Measurements from ENCODE around the gene ULK2.

DNA sequence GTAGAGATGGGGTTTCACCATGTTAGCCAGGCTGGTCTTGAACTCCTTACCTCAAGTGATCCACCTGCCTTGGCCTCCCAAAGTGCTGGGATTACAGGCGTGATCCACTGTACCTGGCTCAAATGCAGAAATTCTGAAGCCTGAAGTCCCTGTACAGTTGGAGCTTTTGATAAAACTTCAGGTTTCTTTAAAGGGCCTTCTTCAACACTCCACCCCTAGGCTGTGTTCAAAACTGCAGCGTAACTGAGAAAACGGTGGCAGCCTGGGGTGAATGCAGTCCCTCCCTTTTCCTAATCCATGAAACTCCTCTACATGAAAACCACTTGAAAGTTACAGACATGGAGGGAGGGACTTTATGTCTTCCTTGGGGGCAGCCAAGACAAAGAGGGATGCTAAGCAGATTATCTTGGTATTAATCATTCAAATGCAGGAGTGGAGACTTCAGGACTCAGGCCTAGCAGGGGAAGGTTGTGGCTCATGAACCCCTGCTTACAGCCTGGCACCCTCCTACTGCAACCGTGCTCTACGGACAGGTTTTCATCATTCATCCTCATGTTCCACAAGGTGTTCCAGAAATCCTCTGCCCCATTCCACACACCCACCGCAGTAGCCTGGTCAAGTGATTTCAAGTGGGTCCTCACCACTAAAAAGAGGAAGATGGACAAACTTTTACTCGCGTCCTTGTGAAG, 46.8 kb downstream of the RNF112 start:
- PRO-cap: no peak

DNA sequence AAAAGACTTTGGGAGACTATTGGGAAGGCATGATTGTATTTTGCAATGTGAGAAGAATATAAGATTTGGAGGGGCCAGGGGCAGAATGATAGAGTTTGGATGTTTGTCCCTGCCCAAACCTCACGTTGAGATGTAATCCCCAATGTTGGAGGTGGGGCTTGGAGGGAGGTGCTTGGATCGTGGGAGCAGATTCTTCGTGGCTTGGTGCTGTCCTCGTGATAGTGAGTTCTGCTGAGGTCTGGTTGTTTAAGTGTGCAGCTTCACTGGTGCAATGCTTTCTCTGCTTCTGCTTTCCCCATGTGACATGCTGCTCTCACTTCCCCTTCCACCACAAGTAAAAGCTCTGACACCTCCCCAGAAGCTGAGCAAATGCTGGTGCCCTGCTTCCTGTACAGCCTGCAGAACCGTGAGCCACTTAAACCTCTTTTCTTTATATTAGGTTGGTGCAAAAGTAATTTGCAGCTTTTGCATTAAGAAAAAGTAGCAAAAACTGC, 52.1 kb downstream of the RNF112 start:
- PRO-cap: bidirectional peak, plus-strand start at position 364 of the sequence, minus-strand start at position 243 of the sequence

DNA sequence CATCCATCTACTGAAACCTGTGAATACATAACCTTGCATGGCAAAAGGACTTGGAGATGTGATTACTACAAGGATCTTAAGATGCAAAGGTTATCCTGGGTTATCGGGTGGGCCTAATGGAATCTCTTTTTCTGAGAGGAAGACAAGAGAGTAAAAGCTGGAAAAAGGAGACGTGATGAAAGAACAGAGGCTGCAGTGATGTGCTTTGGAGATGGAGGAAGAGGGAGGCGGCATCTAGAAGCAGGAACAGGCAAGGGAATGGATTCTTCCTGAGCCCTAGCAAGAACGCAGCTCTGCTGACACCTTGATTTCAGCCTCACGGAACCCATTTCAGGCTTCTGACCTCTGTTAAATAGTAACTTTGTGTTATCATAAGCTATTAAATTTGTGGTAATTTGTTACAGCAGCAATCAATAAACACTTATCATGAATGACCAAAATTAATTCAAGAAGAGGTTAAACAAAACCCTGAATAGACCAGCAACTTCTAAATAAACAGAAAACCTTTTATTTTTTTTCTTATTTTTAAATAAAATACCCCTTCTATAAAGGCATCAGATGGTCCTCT, 4.2 kb upstream of the SLC47A1 start:
- PRO-cap: no peak

- PRO-cap: no peak
Measured at GRCh38 chr17:19534040-19534794, 563 bp downstream of the SLC47A1 start.

- PRO-cap: no peak
Measured at GRCh38 chr17:19551137-19552162, 17.8 kb downstream of the SLC47A1 start.

DNA sequence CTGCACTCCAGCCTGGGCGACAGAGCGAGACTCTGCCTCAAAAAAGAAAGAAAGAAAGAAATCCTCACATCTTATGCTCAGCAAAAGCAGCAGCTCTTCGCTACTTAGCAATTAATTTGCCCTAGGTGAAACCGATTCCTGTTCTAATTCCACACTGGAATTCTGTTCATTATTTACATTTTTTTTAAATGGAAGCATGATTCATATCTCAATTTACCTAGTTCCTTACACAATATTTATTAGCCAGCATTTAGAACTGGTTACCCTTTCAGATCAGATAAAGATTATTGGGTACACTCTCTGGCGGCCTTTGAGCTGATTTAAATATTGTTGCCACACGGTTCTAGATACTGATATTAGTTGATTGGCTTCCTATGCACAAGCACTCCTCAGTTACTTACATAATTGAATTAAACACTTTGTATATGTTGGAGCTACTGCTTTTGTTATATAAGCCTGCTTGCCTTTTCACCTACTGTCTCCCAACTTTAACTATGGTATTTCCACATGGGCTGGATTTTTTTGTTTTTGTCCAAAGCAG, 4.1 kb upstream of the ALDH3A2 start:
- PRO-cap: no peak

GRCh38 chr17:19647260-19647851, 1.2 kb upstream of the ALDH3A2 start:
- PRO-cap: no peak

DNA sequence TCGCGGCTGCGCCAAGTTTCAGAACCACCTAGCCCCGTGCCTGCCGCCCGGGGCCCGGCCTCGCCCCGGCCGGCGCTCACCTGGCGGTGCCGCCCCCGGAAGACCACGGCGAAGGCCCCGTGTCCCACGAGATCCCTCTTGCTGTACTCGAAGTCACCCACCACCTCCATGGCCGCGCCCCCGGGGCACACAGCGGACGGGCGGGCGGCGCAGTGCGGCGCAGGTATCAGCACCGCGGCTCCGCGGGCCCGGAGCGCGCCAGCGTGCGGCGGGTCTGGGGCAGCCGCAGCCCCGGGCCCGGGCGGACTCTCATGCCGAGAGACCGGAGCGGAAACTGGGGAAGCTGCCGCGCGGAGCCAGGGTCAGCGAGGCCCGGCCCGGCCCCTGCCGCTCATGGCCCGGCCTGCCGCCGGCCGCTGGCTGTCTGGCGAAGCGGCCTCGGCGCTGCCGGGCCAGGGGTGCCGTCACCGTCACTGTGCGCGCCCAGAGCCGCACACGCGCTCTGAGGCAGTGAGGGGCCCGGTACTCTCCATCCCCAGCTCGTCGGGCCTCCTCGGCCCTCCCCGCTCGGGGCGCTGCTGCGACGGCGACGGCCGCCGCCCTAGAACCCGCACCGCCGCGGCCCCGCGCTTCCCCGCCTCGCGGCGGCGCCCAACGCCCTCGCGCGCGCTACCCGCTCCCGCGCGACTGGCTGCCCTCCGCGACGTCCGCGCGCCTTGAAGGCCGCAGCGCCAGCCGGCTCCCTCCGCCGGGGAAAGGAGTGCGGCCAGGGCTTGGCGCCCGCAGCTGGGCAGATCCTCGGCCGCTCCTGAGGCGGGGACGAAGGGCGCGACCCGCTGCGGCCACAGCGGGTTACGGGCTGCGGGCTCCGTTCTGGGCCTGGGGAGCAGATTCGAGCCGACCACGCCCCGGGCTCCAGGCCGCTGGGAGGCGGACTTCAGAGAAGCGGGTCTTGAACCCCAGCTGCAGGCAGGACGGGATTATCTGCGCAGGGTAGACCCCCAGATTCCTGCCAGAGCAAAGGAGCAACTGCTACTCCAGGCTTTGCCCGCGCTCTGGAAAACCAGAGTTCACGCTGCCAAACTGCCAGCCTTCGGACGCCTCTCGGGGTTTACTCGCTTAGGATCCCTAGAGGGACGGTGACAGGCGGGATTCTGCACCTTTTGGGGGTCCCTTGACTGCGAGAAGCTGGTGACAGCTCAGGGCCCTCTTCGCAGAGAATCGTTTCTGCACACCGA, at the start of gene ULK2:
Gene ULK2 (minus strand): TSS at position 689 of the 1,238 bp plus-strand sequence.
- PRO-cap: bidirectional peak, plus-strand start at position 192 of the sequence, minus-strand start at position 67 of the sequence; bidirectional peak, plus-strand start at position 769 of the sequence, minus-strand start at position 689 of the sequence

DNA sequence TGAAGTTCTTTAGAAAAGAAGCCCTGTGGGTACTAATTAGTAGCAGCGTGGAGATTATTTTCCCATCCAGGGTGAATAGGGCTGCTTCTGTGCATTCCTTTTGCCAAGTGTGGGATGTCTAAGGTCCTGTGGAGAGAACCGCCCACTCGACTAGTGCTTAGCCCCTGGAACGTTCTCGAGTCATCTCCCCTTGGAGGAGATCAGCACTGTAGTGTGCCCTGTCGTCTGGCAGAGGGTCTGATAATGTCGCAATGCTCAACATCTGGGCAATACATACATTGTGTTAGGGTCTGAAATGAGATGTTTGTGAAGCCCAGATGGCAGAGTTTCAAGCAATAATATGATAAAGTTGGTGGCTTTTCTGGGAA, 64.8 kb downstream of the SPECC1 start:
- PRO-cap: no peak

DNA sequence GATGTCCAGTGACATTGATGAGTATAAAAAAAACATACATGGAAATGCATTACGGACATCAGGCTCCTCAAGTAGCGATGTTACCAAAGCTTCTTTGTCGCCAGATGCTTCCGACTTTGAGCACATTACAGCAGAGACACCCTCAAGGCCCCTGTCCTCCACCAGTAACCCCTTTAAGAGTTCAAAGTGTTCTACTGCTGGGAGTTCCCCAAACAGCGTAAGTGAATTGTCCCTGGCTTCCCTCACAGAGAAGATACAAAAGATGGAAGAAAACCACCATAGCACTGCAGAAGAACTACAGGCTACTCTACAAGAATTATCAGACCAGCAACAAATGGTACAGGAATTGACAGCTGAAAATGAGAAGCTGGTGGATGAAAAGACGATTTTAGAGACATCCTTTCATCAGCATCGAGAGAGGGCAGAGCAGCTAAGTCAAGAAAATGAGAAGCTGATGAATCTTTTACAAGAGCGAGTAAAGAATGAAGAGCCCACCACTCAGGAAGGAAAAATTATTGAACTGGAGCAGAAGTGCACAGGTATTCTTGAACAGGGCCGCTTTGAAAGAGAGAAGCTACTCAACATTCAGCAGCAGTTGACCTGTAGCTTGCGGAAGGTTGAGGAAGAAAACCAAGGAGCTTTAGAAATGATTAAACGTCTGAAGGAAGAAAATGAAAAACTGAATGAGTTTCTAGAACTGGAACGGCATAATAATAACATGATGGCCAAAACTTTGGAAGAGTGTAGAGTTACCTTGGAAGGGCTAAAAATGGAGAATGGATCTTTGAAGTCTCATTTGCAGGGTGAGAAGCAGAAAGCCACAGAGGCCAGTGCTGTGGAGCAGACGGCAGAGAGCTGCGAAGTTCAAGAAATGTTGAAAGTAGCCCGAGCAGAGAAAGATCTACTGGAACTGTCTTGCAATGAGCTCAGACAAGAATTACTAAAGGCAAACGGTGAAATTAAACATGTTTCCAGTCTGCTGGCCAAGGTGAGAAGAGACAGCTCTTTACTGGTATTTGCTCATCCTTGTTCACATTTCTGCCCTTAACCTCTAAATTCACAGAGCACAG, 196.1 kb downstream of the SPECC1 start:
- PRO-cap: no peak

DNA sequence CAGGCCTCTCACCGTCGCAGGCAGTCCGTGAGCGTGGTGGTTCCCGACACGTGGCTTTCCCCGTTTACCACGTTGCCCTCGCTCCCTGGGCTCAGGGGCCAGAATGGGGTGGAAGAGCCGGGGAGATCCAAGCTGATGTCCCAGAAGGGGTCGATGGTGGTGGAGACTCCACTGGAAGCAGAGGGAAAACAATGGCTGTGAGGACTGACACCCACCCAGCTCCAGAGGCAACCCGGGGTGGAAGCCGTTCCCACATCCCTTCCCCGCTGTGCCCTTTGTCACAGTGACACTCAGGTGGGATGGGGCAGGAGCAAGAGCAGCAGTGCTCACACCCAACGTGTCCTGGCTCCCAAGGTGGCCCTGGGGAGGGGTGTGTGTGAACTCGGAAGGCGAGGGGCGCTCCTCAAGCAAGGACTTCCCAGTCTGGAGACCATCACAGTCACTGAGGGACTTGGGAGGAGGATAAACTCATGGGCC, 31.6 kb downstream of the USP22 start:
- PRO-cap: no peak

DNA sequence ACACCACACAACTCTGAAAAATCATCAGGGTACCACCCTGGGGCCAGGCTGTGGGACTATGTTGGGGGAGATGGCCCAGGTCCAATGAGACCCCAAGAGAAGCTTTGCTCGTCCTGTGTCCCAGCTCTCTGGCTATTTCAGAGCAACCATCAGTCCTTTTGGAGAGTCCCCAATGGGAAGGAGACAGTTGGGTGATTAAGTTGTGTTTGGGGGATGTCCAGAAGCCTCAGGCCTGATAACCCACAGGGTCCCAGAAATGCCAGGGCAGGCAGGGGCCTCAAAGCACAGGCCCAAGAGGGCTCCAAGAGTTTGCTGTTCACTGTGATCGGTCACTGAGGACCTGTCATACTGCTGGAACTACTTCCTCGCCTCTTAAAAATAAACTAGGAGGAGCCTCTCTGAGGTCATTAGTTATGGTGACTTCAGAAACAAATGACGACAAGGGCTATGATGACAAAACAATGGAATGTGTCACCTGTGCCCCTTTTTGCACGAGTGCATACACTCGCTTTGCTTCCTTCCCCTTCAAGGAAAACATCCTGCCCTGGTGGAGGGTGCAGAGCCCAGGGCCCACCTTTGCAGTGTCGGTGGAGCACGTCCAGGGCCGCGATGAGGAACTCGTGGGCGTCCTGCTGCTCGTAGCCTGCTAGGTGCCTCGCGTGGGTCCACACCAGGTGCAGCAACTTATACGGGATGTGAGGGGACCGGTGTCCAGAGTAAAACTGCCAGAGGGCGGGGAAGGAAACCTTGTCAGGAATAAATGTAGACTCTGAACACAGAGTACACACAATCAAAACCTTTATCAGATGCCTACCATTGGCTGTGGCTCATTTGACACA, 27.4 kb downstream of the USP22 start:
- PRO-cap: no peak

- PRO-cap: no peak
Measured at GRCh38 chr17:21040006-21040550, 2.7 kb downstream of the USP22 start.

- PRO-cap: no peak
Measured at GRCh38 chr17:21206493-21207234, 7.3 kb downstream of the TMEM11 start.

DNA sequence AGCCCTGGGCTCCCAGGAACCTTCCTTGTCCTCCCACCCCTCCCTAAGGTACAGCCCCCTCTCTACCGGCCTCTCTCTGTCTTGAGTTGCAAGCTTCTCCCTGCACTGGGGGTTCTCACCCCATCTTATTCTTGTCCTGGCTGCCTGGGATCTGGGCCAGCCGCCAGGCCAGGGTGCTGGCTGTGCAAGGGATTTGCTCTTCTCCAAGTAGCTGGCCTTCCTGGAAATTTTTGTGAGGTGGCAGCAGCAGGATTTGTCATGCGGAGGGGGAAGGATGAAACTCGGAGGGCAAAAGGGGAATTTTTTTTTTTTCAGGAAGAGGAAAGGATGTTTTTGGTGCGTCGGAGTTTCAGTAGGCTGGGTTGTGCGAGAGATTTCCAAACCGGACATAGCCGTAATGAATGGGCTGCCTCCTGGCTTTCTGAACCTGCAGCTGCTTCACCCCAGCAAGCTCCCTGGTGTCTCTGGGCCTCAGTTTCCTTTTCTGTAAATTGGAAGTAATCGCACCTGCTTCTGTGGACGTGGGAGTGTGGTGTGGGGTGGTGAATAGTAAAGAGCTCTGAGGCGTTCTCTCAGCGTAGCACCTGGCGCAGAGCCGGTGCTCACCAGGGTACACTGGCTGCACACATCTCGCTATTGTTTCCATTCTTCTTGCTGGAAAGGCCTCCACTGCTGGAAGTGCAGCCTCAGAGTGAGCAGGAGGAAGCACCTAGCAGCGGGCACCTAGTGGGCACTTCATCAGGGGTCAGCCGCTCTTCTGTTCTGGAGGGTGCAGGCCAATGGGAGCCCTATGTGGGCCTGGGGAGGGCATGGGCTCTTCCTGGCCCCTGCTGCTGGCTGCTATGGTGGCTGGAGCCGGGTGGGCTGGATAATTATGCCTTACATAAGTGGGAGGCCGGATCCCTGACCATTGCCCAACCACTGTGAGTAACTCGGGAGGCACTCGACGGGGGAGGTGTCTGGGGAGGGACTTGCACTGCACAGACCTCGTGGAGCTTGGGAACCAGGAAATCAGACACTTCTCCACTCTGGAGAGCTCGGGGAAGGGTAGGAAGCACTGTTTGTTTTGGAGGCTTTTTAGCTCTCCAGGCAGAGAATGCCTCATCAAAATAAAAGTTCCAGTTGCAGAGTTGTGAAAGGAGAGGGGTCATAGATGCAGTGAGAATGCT, 1.5 kb downstream of the MAP2K3 start:
- PRO-cap: bidirectional peak, plus-strand start at position 314 of the sequence, minus-strand start at position 232 of the sequence; bidirectional peak, plus-strand start at position 1,018 of the sequence, minus-strand start at position 844 of the sequence

GRCh38 chr17:21302842-21303712, 18.6 kb downstream of the MAP2K3 start:
- PRO-cap: no peak

GRCh38 chr17:21304673-21305180, 20.2 kb downstream of the MAP2K3 start:
- PRO-cap: no peak

DNA sequence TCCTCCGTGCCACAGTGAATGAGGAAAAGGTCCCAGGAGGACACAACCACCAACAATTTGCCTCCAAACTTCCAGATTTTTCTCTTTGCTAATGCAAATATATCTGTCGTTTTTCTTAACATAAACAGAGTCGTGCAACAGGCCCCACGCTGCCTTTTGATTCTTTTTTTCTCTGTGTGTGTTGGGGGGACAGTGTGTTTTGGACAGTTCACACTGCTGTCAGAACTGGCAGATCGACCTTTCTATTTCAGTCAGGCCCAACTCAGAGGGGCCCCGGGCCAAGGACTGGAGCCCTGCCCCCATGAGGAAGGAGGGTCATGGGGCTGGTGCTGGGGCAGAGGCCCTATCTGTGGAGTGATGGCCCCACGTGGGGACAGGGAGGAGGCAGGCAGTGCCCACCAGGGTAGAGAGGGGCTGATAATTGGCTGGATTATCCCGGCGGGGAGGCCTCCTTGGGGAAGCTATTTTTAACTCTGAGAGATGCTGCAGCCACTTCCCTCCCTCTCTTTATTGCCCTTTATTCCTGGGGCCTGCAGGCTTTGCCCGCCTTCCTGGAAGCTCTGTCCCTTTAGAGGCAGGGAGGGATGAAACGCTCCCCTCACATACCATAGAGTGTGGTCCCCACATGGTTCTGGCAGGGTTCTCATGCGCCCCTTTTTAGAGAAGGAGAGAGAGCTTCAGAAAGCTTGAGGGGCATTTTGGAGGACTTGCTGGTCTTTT, 5.7 kb upstream of the KCNJ12 start:
- PRO-cap: no peak

DNA sequence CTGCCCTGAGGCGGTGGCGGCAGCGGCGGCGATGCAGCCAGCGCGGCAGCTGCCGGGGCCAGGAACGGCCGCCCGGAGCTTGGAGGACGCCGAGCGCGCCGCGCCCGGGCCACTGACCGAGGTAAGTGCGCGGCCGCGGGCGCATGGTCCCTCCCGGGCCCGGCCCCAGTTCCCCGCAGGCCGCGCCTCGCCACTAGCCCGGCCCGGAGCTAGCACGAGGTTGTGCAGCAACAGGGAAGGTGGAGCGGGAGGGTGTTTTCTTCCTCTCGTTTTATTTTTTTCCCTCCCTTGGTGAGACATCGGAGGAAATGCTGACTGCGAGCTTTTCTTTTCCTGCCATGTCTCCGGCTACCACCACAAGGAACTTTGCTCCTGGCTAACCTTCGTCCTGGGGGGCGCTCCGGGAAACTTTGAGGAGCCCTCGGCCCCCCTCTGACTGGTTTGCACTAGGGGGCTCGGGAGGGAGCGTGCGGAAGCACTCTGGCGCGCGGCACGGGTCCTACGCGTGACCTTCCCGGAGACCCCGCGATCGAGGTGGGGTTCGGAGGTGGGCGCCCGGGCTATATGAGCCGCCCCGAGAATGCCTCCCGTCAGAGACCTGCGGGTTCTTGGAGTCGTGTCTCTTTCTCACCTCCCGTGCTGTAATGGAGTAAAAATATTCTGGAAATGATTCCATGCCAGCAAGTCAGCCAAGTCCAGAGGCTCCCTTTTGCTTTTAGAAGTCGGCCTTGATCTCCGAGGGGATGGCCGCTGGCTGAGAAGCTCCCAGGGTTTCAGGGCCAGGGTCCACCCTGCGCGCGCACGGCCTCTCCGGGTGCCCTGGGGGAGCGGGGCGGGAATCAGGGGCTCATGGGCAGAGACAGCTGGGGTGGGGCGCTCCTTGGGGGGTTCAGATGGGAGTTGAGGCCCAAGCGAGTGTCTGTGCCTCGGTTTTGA, 904 bp downstream of the KCNJ12 start:
- PRO-cap: bidirectional peak, plus-strand start at position 449 of the sequence, minus-strand start at position 114 of the sequence

- PRO-cap: unidirectional peak, plus-strand start at chr17:22118207
Measured at GRCh38 chr17:22118150-22118370, 425.7 kb downstream of the KCNJ18 start.